ENCODE measurements around the genes ZNF675 and UQCRFS1.

DNA sequence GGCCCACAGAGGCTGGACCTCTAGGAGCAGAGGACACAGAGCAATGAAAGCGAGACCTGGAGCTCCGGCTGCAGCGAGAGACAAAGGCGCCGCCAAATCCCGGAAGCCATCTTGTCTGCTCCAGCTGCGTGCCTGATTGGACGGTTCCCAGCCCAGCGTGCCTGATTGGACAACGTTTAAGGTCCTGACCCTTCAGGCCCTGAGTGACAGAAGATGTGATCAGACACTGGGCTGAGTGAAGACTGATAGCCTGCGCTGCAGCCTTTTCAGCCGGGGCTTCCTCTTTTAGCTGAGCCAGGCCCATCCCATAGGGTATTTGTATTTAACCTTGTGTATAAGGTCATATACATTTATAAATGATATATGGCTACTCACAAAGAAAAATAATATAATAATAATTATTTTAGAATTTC is at the start of gene ZNF675:
Gene ZNF675 (minus strand): TSS at position 117 of the 413 bp plus-strand sequence.
- CAGE, long polyA plus RNA, result no peak
- RRBS, result no CpG with 5 or more reads among the region's 12 CpGs

- CAGE, long polyA plus RNA, result no peak
- RRBS, result no CpG with 5 or more reads among the region's 19 CpGs
Measured at GRCh38 chr19:24001749-24002247, 85.2 kb upstream of the ZNF254 start.

DNA sequence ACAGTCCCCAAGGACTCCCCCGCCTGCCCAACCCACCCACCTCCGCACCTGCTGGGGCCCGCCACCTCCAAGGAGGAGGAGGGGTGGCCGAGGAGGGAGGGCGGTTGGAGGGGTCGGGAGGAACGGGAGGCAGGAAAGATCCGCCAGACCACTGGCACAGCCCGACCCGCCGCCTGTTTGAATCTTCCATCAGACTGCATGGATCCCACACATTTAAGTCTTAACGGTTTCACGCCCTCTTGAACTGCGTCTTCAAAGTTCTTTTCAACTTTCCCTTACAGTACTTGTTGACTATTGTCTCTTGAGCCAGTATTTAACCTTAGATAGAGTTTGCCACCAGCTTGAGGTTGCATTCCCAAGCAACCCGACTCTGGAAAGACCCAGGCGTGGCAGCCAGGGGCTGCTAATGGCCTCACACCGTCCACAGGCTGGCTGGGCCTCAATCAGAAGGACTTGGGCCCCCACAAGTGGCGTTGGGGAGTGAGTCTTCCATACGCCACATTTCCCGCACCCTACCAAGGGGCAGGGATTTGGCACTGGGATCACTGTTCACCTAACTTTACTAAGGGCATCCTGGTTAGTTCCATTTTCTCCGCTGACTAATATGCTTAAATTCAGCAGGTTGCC is 84.1 kb upstream of the ZNF254 start:
- CAGE, long polyA plus RNA, result no peak
- RRBS, result no CpG with 5 or more reads among the region's 21 CpGs

DNA sequence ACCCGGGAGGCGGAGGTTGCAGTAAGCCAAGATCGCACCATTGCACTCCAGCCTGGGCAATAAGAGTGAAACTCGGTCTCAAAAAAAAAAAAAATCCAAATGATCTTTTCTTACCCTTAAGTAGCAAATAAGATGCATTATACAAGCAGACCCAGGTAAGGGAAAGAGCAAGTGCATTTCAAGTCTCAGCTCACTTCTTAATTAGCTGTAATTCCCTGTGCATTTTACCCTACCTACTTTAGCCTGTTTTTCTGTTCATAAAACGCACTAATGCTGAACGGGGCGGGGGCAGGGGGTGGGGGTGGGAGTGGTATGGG is 54.0 kb upstream of the ZNF254 start:
- CAGE, long polyA plus RNA, result no peak
- RRBS, result no CpG with 5 or more reads among the region's 7 CpGs

- CAGE, long polyA plus RNA, result no peak
- RRBS, result no CpG with 5 or more reads among the region's 11 CpGs
Measured at GRCh38 chr19:27801514-27802318, 1411.2 kb downstream of the UQCRFS1 start.

DNA sequence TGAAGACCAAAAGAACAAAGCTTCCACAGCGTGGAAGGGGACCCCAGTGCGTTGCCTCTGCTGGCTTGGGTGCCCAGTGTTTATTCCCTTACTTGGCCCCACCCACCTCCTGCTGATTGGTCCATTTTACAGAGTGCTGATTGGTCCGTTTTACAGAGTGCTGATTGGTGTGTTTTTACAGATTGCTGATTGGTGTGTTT is 1204.5 kb downstream of the UQCRFS1 start:
- CAGE, long polyA plus RNA, result no peak
- RRBS, result no CpG with 5 or more reads among the region's 3 CpGs

GRCh38 chr19:28606265-28606528 is 606.8 kb downstream of the UQCRFS1 start:
- CAGE, long polyA plus RNA, result no peak
- RRBS, result no CpG with 5 or more reads among the region's 2 CpGs

GRCh38 chr19:29212890-29213431 is at the start of gene UQCRFS1:
UQCRFS1 (minus strand) TSS chr19:29213151.
- CAGE, long polyA plus RNA, result start-site peak on the minus strand at chr19:29213113-29213158, 640 and 265 reads in 2 replicates
- RRBS, result 2% methylated on average over 24 of the region's 63 CpGs

- CAGE, long polyA plus RNA, result no peak
- RRBS, result no CpG with 5 or more reads among the region's 13 CpGs
Measured at GRCh38 chr19:29622334-29622925, 16.3 kb downstream of the POP4 start.

DNA sequence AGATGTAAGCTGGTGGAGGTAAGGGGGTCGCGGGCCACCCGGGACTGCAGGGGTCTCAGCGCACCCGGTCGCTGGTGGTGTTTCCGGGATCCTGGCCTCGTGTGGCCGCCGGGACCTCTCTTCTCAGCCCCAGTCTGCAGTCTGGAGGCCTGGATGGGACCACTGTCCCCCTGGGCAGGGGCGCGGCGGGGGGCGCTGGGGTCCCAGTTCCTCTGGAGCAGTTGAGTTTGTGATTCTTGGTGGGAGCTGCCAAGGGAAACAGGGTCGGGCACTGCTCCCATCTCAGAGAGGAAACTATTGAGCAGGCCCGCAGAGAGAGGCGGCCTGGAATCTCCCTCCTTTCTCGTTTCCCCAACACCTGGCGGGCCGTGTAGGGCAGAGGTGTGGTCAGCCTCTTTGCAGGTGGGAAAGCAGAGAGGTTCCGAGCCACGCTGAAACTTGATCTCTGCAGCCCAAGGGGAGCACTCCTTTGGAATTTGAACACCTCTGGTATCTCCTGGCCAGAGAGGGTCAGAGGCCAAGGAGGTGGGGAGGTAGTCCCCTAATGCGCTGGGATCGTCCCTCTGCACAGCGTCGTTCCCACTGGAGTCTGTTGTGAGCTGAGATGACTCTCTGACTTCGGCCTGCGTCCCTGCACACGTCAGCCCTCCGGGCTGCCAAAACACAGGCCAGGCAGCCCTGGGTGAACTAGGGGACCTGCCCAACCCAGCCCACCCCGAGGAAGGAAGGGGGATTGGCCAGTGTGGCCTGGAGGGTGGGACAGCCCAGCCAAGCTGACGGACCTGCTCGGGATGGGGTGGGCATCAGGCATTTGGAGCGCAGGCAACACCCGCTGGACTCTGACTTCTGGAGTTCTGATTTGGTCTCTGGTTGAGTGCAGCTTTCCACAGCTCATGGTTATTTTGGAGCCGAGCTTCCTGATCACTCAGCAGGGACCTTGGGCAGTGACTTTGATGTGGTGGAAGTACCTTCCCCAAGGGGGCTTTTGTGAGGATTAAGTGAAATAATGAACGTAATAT is 826 bp downstream of the PLEKHF1 start:
- CAGE, long polyA plus RNA, result no peak
- RRBS, result 3% methylated on average over 3 of the region's 37 CpGs

GRCh38 chr19:29709205-29709483 is 5.9 kb downstream of the C19orf12 start:
- CAGE, long polyA plus RNA, result no peak
- RRBS, result no CpG with 5 or more reads among the region's 5 CpGs

GRCh38 chr19:30010906-30011419 is 68.9 kb downstream of the URI1 start:
- CAGE, long polyA plus RNA, result no peak
- RRBS, result no CpG with 5 or more reads among the region's 7 CpGs

GRCh38 chr19:30222573-30222824 is 149.7 kb upstream of the ZNF536 start:
- CAGE, long polyA plus RNA, result no peak
- RRBS, result 5% methylated on average over 27 of the region's 29 CpGs

DNA sequence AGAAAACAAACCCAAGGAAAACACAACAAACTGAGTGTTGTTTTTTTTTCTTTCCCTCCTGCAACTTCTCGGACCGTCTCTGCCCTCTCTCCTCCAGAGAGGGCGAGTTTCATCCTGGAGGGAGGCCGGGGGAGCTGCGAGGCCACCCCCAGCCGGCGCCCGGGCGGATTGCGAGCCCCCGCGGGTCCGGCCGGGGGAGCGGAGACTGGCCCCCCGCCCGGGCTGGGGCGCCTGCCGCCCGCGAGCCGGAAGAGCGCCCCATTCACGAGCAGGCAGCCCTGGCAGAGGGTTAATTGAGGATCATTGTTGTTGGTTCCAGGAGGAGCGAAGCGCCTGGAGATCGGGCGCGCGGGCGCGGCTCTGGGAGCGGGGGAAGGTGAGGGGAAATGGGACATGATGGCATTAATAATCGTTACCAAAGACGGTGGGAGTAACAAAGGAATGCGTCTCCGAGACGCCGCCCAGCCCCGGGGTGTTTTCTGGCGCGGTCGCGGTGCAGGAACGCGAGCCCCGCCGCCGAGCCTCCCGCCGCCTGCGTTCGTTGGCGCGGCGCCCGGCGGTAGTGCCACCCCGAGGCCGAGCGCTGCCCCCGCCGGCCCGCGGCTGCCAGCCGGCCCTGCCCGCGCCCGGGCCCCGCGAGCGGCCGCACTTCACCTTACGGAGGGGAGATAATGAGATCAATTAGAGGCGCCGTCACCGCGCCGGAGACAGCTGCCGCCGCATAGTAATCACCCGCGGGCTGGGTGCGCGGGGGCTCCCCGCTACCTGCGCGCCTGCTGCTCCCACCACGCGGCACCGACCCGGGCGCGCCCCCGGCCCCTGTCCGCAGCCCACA is 2.7 kb downstream of the ZNF536 start:
- CAGE, long polyA plus RNA, result no peak
- RRBS, result 5% methylated on average over 43 of the region's 96 CpGs

GRCh38 chr19:30564532-30565077 is 192.4 kb downstream of the ZNF536 start:
- CAGE, long polyA plus RNA, result no peak
- RRBS, result no CpG with 5 or more reads among the region's 15 CpGs

GRCh38 chr19:30696395-30696929 is 324.3 kb downstream of the ZNF536 start:
- CAGE, long polyA plus RNA, result no peak
- RRBS, result 35% methylated on average over 3 of the region's 9 CpGs

- CAGE, long polyA plus RNA, result no peak
- RRBS, result no CpG with 5 or more reads among the region's 9 CpGs
Measured at GRCh38 chr19:31339267-31339799, 9.9 kb downstream of the TSHZ3 start.

GRCh38 chr19:31353011-31353860 is 4.0 kb upstream of the TSHZ3 start:
- CAGE, long polyA plus RNA, result no peak
- RRBS, result no CpG with 5 or more reads among the region's 40 CpGs

DNA sequence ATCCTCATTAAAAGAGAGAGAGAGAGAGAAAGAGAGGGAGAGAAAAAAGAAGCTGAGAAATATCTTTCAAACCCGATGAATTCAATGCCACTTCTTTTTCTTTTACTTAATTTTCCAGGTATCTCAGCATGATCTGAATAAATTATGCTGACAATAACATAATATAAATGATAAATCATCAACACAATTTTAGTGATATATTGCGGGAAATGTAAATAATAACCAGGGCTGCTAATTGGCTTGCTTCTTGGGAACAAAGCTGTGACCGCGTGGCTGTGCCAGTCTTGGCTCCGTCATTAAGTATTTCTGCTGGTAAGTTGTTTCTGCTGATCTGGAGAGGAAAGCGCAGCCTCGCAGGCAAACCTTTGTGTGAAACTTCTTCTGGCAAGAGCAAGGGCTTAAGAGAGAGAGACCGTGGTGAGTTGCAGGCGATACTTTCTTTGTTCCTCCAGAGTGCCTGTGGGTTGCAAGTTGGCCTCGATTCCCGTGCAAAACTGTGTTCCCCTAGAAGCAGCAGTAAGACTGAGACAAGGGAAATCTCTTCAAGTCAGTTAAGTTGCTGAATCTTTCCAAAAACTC is 489.1 kb upstream of the TSHZ3 start:
- CAGE, long polyA plus RNA, result no peak
- RRBS, result no CpG with 5 or more reads among the region's 11 CpGs

DNA sequence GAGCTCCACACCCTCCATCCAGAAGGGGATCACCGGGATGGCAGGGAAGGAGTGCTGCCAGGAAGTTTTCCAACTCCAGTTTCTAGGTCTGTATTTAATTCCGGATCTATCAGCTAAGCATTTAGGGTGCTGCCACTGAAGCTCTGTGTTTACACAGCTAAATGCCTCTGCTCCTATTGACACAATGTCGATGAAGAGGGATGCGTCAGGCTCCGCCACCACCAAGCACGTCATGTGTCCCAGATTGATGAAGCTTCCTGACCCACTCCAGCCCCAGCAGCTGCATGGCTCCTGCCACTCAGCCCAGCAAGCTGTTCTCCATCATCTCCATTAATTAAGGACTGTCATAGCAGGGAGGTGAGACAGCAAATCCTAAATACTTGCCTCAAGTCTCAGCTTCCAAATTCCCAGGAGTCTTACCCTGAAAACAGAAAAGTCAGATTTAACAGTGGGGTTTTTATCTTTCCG is 435.2 kb upstream of the ZNF507 start:
- CAGE, long polyA plus RNA, result no peak
- RRBS, result 53% methylated on average over 2 of the region's 7 CpGs

Data from osteoblast (primary cell).